Thyroid gland (tissue), 7 donors: ENCODE measurements around the genes RASL11B and ARL9.

- PRO-cap, 2 experiments = no peak in any of the 2 experiments
- RAMPAGE, long total RNA, 5 experiments = no peak in any of the 5 experiments
Observed at GRCh38 chr4:52656260-52656778, 2.8 kb downstream of the USP46 start.

DNA sequence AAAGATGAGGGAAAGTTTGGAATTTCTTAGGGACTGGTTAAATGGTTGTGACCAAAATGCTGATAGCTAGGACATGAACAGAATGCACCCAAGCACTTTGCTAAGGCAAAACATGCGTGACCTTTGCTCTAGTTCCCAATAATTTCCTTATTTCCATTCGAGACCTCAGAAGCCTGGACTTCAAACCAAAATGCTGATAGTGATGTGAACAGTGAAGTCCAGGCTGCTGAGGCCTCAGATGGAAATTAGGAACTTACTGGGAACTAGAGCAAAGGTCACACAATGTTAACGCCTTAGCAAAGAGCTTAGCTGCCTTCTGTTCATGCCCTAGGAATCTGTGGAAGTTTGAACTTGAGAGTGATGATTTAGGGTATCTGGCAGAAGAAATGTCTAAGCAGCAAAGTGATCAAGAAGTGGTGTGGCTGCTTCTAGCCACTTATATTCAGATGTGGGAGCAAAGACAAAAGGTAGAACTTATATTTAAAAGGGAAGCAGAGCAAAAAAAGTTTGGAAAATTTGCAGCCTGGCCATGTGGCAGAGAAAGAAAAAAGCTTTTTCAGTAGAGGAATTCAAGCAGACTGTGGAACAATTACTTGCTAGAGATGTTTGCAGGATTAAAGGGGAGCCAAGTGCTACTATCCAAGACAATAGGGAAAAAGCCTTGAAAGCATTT is 3.3 kb upstream of the USP46 start:
- PRO-cap, 2 experiments = no peak in any of the 2 experiments
- RAMPAGE, long total RNA, 5 experiments = no peak in any of the 5 experiments

DNA sequence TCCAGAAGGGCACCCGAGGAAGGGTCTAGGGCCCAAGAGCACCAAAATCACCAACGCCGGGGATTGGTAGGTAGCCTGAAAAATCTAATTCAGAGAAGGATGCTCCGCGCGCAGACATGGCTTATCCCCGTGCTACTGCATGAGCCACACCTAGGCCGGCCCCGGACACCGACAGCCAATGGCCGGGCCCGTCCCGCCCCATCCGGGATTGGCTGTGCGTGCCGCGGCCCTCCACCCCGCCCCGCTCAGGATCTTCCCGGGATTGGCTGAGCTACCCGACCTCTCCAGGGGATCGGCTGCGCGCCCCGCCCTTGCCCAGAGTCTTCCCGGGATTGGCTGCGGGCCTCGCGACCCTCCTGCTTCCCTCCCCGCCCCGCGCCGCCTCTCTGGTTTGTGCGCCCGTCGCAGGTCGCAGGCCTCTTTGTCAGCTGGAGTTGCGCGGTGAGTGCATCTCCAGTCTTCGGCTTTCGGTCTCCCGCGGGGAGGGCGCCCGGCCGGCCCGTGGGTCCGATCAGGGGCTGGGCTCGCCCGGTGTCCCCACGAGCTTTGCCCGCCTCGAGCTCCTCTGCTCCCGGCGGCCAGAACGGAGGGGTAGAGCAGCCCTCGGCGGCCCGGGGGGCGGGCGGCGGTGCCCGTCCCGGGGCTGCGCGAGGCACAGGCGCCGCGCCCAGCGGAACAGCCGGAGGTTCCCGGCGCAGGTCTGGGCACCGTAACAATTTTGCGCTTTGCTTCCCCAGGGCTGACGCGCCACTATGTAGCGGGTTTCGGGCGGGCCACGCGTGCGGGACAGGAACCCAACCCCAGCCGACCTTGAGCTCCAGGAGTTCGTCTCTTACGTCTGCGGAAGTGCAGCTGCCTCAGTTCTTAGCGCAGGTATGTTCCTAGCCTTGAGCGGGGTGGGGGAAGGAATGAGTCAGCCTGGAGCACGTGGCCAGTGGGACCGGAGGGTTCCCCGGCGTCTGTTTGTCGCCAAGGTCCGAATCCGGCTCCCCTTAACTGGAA is 38.8 kb downstream of the ERVMER34-1 start:
- PRO-cap, 2 experiments = peak in 2 of 2 experiments; most common plus-strand start position 418 of the sequence (in 1); most common minus-strand start position 137 of the sequence (in 1)
- RAMPAGE, long total RNA, 5 experiments = start-site peak on the plus strand in 5 of 5 experiments, centred at positions 387 to 401 of the sequence, 50 to 1,009 reads per replicate

DNA sequence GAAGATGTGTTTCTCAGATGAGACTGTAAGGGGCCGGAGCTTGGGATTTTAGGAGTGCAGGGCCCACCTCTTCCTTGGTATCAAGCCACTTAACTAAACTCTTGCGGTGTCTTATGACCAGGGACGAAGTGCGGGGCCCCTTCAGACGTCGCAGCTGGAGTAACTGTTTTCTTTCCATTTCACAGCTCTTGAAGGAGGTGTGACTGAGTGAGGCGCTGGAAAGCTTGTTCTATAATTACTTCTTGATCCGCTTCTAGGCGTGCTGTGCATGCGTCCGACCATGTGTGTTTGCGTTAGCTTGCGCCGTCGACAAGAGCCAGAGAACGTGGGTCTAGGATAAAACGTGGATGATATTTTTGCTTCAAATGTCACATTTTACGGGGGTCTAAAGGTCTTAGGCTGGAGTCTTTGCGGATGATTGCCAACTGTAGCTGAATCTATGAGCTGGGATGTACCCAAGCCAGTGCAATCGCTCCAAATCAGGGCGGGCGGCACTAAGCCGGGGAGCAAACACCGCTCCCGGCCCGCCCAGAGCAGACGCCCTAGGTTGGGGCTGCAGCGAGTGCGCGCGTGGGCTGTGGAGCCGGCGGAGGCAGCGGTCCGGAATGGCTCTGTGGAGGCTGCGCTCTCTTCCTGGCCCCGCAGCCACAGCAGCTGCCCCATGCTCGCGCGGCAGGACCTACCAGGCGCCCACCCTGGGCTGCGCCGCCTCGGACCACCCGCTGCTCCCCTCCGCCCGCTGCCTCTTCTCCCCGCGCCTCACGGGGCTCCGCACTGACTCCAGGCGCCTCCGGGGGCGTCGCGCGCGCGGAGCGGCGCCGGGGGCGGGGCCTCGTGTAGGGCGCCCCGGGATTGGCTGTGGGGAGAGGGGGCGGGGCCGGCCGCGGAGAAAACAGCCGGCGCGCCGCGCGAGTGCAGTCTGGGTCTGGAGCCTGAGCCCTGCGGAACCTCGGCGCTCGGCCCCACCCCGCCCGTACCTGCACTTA is at the start of gene RASL11B:
TSS of gene RASL11B (plus strand) at position 917 of the 986 bp plus-strand sequence.
- PRO-cap, 2 experiments = peak in 2 of 2 experiments; most common plus-strand start position 917 of the sequence (in 2); most common minus-strand start position 770 of the sequence (in 1)
- RAMPAGE, long total RNA, 5 experiments = no peak in any of the 5 experiments

- PRO-cap, 2 experiments = no peak in any of the 2 experiments
- RAMPAGE, long total RNA, 5 experiments = no peak in any of the 5 experiments
Observed at GRCh38 chr4:52899650-52900195, 37.6 kb downstream of the RASL11B start.

DNA sequence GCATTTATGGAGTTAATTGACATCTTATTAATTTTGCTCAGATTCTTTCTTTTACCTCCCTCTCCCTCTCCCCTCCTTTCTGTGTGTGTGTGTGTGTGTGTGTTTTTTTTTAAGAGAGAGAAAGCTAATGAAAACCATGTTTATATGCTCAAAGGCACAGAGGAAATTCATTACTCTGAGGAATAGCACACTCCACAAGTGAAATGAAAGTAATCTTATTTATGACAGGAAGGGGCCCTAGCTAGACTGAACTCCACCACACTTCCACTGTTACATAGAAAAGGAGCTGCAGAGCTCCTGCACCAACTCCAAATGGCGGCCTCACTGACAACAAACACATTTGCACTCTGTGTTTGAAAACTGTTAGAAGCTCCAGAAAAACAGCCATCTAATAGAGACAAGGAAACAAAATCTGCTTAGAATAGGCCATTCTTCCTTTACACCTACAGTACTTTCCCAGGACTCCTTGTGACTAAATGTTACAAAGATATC is 150.7 kb downstream of the RASL11B start:
- PRO-cap, 2 experiments = no peak in any of the 2 experiments
- RAMPAGE, long total RNA, 5 experiments = no peak in any of the 5 experiments

DNA sequence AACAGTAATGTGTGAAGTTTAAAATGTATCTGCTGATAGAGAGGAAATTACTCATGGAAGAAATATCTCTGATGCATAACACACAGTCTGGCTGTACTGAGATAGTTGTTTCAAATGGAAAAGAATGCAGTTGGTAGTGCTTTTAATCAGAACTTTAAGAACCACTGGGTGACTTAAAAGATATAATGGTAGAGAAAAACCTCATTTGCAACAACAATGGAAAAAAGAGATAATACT is 239.2 kb downstream of the RASL11B start:
- PRO-cap, 2 experiments = no peak in any of the 2 experiments
- RAMPAGE, long total RNA, 5 experiments = no peak in any of the 5 experiments

DNA sequence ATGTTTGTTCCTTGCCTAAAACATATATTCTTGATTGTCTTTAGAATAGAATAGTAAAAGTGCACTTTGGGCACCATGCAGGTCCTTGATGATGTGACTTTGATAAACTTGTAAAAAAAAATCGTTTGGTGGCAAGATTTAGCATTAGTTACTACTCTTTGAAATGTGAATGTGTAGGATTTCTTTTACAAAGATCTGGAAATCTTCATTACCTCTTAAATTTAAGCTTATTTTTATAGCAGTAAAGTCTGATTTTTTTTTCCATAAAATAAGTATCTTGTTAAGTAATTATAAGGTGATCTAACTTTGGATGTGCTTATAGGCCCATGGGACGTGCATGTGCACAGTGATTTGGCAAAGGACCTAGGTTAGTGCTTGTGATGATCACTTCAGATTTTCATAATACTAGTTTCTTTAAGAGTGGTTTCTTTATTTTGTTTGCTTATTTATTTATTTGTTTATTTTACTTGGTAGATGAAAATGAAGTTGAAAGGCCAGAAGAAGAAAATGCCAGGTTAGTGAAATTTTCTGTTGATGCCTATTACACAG is 1.4 kb downstream of the FIP1L1 start:
- PRO-cap, 2 experiments = no peak in any of the 2 experiments
- RAMPAGE, long total RNA, 5 experiments = no peak in any of the 5 experiments

DNA sequence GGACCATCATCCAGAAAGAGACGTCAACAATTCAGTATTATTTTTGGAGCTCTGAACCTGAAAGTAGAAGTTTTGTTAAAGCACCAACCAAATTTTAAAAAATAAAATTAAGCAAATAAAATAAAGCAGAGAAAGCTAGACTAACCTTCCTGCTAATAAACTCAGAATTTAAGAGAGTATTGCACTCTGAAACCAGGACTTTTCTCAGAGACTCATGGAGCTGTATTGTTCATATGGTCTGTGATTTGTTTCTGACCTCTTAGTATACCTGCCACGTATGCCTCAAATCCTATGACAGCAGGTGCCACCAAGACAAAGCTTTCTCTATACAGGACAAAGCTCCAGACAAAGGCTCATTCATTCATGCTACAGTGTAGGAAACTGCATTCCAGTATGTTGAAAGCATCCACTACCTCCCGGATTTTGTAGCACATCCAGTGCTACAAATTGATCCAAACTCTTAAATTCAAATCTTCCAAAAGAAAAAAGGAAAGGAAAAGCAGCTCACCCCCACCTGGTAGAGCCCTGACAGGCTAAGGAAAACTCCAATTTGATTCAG is 178.4 kb downstream of the CHIC2 start:
- PRO-cap, 2 experiments = no peak in any of the 2 experiments
- RAMPAGE, long total RNA, 5 experiments = no peak in any of the 5 experiments

GRCh38 chr4:53993948-53994892 is 70.2 kb downstream of the CHIC2 start:
- PRO-cap, 2 experiments = no peak in any of the 2 experiments
- RAMPAGE, long total RNA, 5 experiments = no peak in any of the 5 experiments

DNA sequence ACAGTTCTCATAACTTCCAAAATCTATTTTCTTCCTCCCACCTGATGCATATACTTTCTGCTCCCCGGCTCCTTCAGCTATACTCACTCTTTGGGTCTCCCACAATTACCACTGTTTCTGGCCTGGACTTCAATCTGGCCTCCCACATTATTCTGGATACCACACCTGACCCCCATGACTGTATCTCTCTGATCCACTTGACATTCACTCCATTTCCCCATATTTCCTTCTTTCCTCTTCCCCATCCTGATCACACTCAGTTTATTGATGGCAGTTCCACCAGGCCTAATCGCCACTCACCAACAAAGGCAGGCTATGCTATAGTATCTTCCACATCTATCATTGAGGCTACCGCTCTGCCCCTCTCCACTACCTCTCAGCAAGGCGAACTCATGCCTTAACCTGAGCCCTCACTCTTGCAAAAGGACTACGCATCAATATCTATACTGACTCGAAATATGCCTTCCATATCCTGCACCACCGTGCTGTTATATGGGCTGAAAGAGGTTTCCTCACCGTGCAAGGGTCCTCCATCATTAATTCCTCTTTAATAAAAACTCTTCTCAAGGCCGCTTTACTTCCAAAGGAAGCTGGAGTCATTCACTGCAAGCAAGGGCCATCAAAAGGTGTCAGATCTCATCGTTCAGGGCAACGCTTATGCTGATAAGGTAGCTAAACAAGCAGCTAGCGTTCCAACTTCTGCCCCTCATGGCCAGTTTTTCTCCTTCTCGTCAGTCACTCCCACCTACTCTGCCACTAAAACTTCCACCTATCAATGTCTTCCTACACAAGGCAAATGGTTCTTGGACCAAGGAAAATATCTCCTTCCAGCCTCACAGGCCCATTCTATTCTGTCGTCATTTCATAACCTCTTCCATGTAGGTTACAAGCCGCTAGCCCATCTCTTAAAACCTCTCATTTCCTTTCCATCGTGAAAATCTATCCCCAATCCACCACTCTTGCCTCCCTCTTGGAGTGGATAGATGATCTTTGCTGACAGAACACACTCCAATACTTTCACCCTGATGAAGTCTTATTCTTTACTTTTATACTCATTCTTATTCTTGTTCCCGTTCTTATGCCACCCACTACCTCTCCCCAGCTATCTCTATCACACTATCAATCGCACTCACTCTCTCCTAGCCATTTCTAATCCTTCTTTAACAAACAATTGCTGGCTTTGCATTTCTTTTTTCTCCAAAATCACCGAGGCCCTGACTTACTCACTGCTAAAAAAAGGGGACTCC is 40.6 kb downstream of the CHIC2 start:
- PRO-cap, 2 experiments = no peak in any of the 2 experiments
- RAMPAGE, long total RNA, 5 experiments = no peak in any of the 5 experiments

- PRO-cap, 2 experiments = peak in 2 of 2 experiments; most common plus-strand start chr4:54227062 (in 1); most common minus-strand start chr4:54226914 (in 2)
- RAMPAGE, long total RNA, 5 experiments = no peak in any of the 5 experiments
Observed at GRCh38 chr4:54226464-54227318, 2.4 kb upstream of the PDGFRA start.

DNA sequence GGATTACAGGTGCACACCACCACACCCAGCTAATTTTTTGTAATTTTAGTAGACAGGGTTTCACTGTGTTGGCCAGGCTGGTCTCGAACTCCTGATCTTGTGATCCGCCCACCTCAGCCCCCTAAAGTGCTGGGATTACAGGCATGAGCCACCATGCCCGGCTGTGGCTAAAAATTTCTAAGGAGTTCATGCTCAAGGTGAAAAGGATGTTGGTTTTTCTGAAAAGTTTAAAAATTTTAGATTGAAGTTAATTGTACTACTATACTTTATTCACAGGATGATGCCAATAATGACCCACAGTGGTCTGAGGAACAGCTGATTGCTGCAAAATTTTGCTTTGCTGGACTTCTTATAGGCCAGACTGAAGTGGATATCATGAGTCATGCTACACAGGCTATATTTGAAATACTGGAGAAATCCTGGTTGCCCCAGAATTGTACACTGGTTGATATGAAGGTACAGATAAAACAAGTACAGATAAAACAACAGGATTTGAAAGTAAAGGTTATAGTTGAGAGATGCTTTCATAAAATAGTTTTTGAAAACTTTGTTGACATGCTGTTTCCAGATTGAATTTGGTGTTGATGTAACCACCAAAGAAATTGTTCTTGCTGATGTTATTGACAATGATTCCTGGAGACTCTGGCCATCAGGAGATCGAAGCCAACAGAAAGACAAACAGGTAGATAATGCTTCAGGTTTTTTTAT is 12.2 kb downstream of the PAICS start:
- PRO-cap, 2 experiments = no peak in any of the 2 experiments
- RAMPAGE, long total RNA, 5 experiments = no peak in any of the 5 experiments

- PRO-cap, 2 experiments = no peak in any of the 2 experiments
- RAMPAGE, long total RNA, 5 experiments = no peak in any of the 5 experiments
Observed at GRCh38 chr4:56462584-56463192, 4.7 kb upstream of the SRP72 start.

DNA sequence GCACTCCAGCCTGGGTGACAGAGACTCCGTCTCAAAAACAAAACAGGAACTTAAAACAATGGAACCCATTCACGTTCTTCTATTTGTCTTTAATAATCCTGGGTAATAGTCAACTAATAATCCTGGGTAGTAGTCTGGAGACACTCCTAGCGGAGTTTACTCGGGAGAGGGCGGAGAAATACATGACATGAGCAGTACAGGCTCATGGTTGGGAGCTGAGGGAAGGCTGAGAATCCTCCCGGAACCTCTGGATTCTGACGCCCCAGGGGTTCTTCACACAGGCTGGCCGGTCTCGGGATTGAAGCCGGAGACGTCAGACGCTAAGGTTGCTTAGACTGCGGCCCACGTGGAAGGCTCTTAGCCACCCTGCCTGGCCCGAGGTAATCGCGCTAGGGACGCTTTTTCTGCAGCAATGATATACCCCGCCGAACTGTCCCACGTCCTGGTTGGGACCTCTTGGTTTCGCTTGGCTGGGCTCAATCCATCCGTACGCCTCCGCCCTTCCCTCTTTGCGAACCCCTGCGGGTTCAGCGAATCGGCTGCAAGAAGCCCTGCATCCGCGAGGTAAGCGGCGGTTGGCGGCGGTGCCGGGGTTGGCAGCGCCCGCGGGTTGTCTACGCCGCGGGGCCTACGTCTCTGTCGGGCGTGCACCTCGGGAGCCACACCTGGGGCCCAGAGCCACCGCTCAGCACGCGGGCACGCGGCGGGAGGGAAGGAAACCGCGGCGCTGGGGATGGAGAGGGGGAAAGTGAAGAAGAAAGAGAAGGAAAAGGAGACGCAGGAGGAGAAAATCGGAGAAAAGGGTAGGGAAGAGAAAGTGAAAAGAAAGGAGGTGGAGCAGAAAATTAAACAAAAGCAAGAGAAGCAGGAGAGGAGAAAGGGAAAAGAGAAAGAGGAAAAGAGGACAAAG is at the start of gene ARL9:
TSS of gene ARL9 (plus strand) at position 662 of the 910 bp plus-strand sequence.
- PRO-cap, 2 experiments = peak in 2 of 2 experiments; most common plus-strand start position 298 of the sequence (in 2); most common minus-strand start position 300 of the sequence (in 1)
- RAMPAGE, long total RNA, 5 experiments = start-site peak on the plus strand in 1 of 5 experiments, centred at position 577 of the sequence, 7 reads per replicate

DNA sequence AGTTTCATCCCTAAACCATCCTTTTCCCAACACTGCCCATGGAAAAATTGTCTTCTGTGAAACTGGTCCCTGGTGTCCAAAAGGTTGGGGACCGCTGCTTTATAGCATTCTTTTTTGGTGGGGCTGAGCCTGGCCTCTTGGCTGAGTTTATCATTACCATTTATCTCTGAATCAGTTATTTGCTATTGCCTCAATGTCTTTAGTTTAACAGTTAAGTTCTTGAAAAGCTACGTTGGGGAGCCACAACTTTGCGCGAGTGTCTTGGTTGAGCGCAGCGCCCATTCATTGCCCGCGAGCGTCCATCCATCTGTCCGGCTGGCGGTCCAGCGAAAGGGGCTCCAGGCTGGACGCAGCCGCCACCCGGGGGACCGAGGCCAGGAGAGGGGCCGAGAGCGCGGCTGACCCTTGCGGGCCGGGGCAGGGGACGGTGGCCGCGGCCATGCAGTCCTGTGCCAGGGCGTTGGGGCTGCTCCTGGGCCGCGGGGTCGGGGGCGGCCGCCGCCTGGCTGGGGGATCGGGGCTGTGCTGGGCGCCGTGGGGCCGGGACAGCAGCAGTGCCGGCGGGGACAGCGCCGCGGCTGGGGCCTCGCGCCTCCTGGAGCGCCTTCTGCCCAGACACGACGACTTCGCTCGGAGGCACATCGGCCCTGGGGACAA is 61.9 kb downstream of the THEGL start:
- PRO-cap, 2 experiments = no peak in any of the 2 experiments
- RAMPAGE, long total RNA, 5 experiments = no peak in any of the 5 experiments

- PRO-cap, 2 experiments = no peak in any of the 2 experiments
- RAMPAGE, long total RNA, 5 experiments = no peak in any of the 5 experiments
Observed at GRCh38 chr4:56656668-56657472, 24.2 kb downstream of the HOPX start.

GRCh38 chr4:56658244-56658797 is 22.8 kb downstream of the HOPX start:
- PRO-cap, 2 experiments = peak in 2 of 2 experiments; most common plus-strand start chr4:56658491 (in 2)
- RAMPAGE, long total RNA, 5 experiments = no peak in any of the 5 experiments

GRCh38 chr4:56910530-56911395 is 3.1 kb downstream of the REST start:
- PRO-cap, 2 experiments = no peak in any of the 2 experiments
- RAMPAGE, long total RNA, 5 experiments = no peak in any of the 5 experiments

GRCh38 chr4:56929851-56930817 is 22.4 kb downstream of the REST start:
- PRO-cap, 2 experiments = no peak in any of the 2 experiments
- RAMPAGE, long total RNA, 5 experiments = no peak in any of the 5 experiments